ENCODE measurements around a stretch of chr14.

DNA sequence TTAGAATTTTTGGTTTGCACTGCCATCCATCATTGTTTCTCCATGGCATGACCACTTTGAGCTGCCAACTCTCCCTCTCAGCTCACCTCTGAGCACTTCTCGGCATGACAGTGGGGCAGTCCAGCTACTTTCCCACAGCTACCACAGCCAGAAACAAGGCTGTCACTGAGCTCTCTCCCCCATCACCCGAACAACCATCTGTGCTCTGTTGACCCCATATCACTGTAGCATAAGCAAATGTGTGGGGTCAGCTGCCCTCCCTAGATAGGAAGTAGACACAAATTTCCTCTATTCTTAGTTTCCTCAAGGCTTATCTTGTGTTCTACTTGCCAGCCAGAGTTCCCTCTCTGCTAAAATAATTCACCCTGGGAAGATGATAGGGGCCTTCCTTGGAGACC is 82.6 kb upstream of the FUT8 start:
- RRBS, result no CpG with 5 or more reads among the region's 2 CpGs

DNA sequence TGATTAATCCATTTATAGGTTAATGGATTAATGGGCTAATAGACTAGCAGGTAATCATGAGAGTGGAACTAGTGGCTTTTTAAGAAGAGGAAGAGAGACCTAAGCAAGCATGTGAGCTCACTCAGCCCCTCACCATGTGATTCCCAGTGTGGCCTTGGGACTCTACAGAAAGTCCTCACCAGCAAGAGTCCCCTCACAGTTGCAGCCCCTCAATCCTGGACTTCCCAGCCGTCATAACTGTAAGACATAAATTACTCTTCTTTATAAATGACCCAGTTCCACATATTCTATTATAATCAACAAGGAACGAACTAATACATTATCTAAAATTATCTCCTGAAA is 60.7 kb upstream of the FUT8 start:
- RRBS, result no CpG with 5 or more reads among the region's 2 CpGs

GRCh38 chr14:66425576-66425934 is 60.6 kb upstream of the CCDC196 start:
- RRBS, result no CpG with 5 or more reads among the region's 3 CpGs

GRCh38 chr14:66650279-66651077 is 142.5 kb downstream of the GPHN start:
- RRBS, result no CpG with 5 or more reads among the region's 4 CpGs

DNA sequence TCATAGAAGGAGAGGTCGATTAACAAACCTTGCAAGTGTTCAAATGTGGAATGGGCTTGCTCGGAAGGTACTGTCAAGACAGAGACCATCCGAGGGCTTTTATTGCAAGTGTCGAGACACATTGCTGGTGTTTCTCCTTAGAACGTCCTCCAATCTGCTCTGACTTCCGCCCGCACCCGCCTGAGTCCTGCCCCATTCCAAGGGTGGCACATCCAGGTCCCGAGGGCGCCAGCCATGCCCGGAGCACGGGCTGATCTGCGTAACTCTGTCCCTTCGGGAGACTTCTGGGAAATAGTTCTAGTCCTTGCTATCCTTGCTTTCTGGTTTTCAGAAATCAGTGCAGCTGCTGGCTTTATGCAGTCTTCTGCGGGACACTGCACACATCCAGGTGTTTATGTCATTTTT is 734 bp upstream of the PALS1 start:
- RRBS, result no CpG with 5 or more reads among the region's 15 CpGs

GRCh38 chr14:67357999-67358422 is 1.6 kb downstream of the ATP6V1D start:
- RRBS, result no CpG with 5 or more reads among the region's 9 CpGs

DNA sequence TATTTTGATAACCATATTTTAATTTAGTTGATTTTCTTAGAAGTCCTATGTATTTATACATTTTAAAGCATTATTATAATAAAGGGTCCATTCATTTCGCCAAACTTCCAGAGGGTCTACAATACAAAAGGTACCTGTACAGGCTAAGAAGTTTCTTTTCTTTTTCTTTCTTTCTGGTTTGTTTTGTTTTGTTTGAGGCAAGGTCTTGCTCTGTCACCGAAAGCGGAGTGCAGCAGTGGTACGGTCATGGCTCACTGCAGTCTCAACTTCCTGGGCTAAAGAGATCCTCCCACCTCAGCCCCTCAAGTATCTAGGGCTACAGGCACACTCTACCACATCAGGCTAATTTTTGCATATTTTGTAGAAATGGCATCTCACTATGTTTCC is 2.8 kb upstream of the PIGH start:
- RRBS, result no CpG with 5 or more reads among the region's 4 CpGs

- RRBS, result no CpG with 5 or more reads among the region's 6 CpGs
These were observed 3.2 kb downstream of the ARG2 start for GRCh38 chr14:67622628-67623560.

GRCh38 chr14:67653480-67654218 is 20.8 kb downstream of the VTI1B start:
- RRBS, result no CpG with 5 or more reads among the region's 5 CpGs

- RRBS, result 1% methylated on average over 6 of the region's 28 CpGs
These were observed 323 bp downstream of the VTI1B start for GRCh38 chr14:67674115-67674503.

DNA sequence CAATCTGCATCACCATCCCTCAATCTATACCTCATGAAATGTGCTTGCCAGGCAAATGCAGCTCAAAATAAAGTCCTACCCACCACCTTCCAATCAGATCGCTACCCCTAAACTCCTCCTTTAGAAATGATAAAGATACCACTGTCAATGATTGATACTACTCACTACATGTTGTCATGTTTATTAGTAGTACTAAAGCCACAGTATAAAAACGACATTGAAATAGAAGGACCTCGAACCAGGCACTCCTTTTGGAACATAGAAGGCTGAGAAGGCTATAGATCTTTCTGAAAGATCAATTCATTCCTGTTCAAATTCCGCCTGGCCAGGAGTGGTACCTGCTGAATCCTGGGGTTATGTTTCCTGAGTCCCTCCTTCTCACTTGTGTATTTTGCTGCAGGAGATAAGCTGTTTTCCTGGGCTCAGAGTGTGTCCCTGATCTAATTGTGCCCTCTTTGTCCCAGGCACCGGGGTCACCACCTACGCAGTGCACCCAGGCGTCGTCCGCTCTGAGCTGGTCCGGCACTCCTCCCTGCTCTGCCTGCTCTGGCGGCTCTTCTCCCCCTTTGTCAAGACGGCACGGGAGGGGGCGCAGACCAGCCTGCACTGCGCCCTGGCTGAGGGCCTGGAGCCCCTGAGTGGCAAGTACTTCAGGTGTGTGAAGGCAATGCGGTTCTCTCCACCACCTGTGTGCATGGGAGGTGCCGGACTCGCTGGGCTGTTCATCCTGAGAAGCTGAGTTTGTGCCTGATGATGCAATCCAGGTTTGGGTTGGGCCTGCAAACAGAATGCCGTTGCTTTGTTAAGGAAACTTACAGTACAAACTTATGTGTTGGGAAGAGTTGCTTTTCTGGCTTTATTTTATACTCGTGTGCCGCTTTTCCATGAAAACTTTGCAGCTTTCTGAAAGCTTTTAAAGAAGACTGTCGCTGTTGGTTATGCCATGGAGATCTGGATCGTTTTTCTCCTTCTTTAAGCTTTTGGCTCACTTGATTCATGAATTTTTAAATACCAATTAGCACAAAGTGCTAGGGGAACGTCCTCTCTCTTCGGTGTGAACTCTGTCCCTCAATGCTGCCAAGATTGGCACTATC is 27.4 kb downstream of the RDH12 start:
- RRBS, result 92% methylated on average over 6 of the region's 25 CpGs

DNA sequence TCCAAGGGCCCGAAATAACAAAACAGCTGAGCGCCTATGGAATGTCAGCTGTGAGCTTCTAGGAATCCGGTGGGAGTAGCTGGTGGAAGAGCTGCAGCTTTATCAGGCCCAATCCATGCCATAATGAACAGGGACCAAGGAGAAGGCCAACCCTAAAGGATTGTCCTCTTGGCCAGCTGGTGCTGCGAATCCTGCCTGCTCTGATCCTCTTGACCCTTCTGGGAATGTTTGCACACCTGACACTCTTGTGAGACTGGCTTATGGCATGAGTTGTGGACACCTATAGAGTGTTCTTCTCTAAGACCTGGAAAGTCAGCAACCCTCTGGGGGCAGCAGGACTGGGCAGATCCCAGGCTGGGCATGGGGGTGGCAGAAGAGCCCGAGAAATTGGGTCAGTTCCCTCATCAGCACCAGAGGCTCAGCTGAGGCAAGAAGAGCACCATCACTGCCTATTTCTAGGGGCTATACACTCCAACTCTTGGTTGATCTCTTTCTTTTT is 32.1 kb downstream of the RDH12 start:
- RRBS, result no CpG with 5 or more reads among the region's 5 CpGs

GRCh38 chr14:68084939-68085601 is 265.5 kb downstream of the RAD51B start:
- RRBS, result no CpG with 5 or more reads among the region's 1 CpG

DNA sequence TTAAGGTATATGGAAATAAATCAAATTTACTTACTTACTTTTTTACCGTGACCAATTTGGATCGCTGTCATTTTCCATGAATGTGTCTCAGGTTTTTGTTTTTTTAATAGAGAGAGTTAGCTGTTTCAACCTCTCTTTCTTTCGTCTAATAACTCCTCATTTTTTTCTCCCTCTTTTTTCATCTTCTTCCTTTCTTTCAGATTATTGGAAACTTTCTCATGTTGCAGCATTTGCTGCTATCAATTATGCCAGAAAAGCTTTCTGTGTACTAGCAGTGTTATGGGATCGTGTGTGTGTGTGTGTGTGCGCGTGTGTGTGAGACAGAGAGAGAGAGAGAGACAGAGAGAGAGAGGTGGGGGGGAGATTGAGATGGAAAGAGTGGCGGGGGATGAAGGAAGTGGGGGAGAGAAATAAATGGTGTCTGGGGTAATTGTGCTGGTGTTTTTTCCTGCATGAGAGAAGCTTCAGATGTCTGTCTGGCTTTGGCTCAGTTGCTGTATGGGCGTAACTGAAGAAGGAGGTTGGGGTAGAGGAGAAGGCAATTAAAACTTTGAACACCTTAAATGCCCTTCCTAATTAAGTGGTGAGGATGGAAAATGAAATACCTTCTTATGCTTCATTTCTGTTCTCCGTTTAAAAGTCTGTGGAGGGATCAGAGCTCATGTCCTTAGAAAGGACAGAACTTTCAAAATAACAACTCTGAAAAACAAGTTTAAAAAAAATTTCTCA is 268.9 kb downstream of the RAD51B start:
- RRBS, result no CpG with 5 or more reads among the region's 9 CpGs

DNA sequence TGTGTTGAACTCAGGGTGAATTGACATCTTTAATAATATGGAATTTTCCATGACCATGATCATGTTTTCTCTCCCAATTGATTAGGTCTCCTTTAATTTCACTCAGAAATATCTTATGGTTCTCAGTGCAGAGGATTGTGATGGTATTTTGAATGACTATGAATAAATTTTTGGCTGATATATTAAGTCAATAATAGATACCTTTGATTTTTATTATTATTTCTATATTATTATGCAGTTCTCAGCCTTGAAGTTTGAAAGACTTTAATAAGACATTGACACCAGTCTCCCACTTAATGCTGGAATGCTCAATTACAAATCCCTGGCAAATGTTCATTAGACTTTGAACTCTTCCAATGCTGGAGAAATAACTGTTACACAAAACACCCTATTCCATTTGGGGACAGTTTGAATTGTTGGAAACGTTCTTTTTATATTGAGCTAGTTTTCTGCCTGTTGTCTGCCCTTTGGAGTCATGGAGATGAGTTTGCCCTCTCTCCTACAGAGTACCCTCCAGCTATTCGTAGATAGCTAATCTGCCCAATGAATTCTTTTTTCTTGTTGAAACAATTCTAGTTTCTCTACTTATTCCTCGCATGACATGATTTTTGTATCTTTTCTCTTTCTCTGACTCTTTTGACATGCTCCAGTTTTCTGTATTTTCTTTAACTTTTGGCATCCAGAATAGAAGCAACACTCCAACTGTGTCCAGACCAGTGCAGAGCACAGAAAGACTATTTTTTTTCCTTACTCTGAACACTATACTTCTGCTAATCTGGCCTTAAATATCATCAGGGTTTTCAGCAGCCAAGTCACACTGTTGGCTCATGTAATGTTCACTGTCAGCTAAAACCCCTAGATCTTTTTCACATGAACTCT is 379.2 kb downstream of the RAD51B start:
- RRBS, result no CpG with 5 or more reads among the region's 3 CpGs

DNA sequence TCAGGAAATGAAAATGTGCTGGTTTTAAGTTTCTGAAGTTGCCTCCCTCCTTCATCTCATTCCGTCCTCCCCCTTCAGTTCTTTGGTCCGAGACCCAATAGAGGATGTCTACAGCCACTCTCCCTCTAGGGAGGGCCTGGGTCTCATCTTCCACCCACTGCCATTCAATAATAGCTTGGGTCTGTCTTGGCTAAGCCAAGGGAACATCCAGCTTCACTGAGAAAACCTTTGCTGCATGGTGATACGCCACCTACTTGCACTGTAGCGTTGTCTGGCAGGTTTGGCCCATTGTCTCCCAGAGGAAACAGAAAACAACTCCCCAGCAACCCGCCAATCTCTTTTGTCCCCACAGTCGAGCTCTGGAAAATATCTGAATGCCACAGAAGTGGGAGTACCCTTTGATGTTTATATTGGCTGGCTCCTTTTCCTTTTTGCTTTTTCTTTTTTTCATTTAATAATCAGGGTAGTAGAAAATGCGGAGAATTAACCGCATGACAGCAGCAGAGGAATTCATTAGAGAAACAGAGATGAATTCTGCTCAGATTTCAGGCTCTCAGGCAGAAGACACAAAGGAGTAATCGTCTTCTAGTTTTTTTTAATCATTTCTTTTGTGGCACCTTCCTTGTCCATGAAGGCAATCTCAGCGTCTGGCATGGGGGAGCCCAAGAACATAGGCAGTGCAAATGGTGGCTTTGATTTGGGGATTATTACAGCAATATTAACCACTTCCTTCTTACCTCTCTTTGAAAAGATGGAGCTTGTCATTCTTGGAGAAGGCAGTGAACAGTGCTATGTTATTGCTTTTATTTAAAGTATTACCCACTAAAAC is 380.2 kb downstream of the RAD51B start:
- RRBS, result no CpG with 5 or more reads among the region's 10 CpGs

DNA sequence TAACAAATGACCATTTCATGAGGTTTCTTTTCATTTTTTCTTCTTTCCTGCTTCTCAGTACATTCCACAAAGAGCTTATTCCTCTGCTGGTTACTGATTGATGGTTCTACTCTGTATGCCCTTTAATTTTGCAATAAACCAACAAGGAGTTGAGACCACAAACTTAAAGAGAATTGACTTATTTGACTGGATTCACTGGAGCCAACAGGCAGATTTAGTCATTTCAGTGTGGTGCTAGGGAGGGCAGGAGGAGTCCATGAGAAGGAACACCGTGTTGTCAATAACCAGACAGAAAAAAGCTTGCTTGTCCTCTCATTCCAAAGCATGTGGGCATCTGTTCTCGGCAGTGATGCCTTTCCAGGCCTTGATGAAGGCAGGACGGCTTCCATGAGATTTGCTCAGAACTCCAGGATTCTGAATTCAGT is 459.4 kb downstream of the RAD51B start:
- RRBS, result no CpG with 5 or more reads among the region's 3 CpGs

DNA sequence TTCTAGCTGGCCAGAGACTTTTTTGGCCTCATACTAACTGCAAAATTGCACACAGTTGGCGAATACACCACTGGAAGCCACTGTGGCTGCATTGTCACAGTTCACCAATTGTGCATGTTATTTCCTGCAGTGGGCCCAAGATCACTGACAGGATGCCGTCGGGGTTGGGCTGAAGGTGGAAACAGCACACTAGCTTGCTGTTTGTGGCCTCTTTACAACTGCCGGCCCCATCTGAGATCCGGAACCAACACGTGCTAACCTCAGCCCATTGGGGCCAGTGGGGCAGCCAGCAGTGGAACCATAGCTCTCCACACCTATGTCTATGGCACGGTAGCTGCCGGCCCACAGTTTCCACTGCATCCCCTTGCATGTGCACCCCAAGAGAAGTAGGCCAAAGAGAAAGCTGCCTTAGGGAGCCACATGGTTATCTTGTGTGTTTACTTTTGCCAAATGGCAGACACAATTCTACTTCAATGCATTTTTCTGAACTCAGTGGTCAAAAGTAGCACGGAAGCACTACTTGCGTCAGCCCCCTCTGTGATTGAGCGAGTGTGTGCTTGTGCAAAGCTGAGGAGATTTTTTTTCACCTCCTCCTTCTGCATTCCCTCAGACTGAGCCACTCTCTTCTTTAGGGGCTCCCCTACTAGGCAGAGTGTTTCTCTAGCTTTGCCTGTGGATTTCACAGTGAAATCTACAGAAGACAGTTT is 464.0 kb downstream of the RAD51B start:
- RRBS, result 55% methylated on average over 2 of the region's 11 CpGs

DNA sequence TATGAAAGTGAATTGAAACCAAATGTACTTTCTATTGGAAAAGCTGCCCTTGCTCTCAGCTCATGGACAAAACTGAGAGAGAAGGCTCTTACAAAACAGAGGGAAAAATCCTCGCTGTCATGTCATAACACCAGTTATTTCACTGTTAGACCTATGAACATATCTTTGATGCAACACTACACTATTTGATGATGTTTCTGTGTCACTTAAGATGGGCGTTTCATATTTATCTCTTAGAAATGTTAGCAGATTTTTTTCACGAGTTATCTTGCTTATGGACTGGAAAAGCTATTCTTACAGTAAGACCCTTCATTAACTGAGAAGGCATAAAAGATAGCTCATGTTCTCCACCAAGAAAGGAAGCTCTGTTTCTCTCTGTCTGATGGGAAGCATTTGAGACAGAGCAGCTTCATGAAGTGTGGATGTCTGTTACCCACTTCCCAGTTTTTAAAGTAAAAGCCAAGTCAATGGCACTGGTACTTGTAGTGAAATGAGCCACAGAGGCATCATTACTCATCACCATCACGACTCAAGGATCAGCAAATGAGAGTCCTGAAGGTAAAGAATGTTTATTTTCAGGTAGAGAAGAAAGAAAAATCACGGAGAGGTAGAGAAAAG is 483.9 kb downstream of the ZFP36L1 start:
- RRBS, result no CpG with 5 or more reads among the region's 5 CpGs

- RRBS, result 95% methylated on average over 1 of the region's 21 CpGs
These were observed 429.1 kb downstream of the ZFP36L1 start for GRCh38 chr14:68363728-68364206.